Endodermal cell (in vitro differentiated cells): ENCODE measurements around a stretch of chr2.

DNA sequence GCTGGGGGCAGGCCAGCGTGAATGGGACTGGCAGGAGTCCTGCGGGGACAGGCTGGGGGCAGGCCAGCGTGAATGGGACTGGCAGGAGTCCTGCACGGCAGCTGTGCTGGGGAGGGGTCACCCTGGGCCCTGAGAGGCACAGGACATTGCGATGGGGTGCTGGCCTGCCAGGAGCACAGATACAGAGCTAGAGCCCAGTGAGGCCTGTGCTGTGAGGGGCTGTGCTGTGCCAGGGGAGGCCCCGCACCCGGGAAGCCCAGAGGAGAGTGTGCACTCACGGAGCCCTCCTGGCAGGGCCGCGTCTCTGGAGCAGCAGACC, 1.8 kb downstream of the NEU4 start:
- PRO-cap = no peak

DNA sequence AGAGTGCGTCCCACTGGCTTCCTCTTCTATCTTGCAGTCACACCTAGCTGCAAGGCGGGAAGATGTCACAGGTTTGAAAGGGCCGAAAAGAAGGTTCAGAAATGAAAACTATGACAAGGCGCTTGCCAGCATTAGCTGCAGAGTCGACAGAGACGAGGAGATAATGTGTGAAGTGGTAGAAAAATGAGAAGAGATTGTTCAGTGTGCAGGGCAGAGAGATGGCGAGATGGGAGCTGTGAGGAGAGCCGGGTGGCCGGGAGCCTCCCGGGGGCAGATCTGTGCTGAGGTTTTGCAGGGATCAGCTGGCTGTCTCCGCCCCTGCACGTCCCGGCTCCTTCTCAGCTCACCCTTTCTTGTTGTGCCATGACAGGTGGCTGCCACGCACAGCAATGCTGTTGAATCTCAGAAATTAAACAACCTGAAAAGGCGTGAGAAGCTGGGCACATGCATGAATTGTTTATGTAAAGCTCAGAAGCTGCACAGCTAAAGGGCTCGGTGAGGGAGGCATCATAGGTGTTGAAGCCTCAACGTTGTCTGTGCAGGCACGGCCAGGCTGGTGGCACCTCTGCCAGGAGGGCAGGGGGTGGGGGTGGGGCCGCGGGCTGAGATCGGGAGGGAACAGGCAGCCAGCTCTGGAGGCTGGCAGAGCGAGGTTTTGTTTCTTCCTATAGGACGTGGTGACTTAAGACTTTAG, 930 bp upstream of the RTP5 start:
- PRO-cap = no peak

DNA sequence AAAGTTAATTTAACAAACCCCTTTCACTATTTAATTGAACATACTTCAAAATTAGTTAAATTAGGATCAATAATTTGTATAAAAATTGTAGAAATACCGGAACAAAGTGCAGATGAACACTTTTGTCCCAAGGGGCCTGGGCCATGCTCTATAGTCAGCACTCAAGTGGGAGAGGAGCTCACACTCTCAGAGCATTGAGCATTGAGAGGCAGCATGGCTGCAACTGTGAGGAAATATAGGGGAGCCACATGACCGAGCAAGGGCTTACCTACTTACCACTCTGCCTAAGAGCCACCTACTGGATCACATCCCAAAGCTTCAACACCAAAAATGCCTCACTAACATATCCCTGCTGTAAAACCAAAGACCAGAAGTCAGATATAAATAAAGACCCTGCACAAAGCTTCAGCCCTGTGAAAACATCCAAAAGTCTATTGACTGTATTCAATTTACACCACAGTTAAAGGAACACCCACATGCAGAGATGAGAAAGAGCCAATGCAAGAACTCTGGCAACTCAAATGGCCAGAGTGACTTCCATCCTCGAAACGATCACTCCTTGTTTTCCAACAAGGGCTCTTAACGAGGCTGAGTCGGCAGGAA, 15.2 kb upstream of the FAM240C start:
- PRO-cap = no peak

- PRO-cap = no peak
Observed at GRCh38 chr2:241997553-241998121, 97.4 kb upstream of the FAM240C start.

DNA sequence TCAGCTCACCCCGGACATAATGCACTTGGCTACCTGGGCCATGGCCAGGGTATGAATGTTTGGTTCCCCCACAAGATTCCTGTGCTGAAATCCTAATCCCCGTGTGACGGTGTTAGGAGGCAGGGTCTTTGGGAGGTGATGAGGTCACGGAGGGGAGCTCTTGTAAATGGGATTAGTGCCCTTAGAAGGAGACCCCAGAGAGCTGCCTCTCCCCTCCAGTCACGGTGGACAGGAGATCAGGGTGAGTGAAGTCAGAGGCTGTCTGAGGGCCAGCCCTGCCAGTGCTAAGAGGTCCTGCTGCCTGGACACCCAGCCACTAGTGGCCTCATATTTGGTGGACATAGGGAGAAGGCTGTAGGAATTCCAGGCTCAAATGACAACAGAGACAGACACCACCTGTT, 180.1 kb upstream of the FAM240C start:
- PRO-cap = no peak